ENCODE measurements around the genes RWDD1 and RSPH4A.

DNA sequence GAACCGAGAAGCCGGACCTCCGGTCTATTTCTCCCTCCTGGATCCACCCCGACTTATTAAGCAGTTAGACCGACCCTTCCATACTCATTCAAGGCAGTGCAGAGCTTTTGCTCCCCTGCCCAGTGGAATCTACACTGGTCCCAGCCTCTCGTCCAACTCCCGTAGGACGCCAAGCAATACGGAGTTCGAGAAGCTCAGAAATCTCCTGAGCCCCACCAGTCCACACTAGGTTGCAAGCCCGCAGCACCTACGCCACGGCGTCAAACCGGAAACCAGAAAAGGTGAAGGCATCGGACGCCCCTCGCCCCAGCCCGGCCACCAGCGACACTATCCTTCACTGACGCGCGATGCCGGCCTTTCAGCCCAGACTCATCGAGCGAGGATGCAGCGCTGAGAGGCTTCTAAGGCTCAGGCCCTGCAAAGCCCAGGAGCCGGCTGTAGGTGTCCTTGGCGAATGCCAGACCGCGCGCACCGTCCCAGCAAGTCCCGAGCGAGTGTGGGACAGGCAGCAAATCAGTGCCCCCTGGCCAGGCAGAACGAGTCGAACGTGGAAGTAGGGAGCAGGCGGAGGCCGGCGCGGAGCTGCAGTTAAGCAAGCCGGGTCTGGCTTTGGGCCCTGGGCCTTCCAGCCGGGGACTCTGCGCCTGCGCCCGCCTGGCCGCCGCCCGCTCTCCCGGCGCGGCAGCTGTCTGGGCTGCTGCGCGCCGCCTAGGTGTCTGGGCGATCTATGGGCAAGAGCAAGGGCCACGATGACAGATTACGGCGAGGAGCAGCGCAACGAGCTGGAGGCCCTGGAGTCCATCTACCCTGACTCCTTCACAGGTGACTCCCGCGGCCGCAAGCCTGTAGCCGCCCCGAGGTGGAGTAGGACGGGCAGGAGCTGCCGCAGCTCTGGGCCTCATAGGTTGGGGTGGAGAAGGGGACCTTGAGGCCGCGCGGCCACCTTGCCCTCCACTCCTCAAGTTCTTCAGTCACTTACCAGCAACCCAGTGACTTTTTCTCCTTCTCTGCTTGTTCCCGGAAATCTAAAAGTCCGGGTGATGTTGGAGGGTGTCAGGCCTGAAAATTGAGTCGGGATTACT is at the start of gene RWDD1:
Gene RWDD1 (plus strand): TSS at position 671 of the 1,082 bp plus-strand sequence.
- PRO-cap, 4 experiments, result peak in 4 of 4 experiments; most common plus-strand start position 655 of the sequence (in 2); most common minus-strand start position 371 of the sequence (in 2)
- RAMPAGE, long total RNA, 2 experiments, result start-site peak on the plus strand in 1 of 2 experiments, centred at position 654 of the sequence, 2,443 reads per replicate
- RRBS, result 2% methylated on average over 17 of the region's 75 CpGs

DNA sequence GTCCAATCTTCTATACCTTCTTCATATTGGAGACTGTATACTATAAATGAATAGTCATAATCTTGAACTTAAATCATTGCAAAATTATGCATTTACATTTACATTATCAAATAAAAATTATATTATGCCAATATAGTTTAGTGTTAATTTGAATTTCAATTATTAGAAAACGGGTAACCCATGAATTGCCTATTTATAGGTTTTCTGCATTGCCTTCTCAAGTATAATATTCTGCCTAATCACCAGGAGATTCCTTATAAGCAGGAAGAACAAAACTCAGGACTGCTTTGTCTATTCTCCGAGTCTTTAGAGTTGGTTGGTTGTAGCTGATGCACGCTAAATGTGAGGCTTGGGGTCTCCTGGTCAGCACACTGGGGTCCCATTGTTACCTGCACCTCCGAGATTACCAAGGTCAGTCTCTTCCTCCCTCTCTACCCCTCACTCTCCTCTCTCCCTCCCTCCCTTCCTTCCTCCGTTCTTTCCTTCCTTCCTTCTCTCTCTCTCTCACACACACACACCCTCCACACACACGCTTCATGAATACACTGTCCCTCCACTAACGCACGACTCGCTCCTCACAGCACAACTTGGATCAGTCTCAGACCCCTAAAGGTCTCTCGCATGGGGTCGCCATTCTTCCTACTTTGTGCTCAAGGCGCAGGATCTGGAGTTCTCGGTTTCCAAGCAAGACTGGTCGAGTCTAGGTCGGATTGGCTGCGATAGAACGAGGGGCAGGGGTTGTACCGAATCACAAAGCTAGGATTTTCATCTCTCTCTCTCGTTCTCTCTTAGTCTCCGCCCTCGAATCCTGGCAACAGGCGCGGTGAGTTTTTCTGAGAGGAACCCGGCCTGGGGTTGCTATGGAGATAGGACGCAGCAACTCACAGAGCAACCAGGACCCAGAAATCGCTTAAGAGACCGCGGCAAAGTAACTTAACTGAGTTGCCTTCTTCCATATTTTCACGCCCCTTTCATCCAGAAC is at the start of gene RSPH4A:
Gene RSPH4A (plus strand): TSS at position 861 of the 982 bp plus-strand sequence.
- PRO-cap, 4 experiments, result peak in 4 of 4 experiments; most common plus-strand start position 839 of the sequence (in 1); most common minus-strand start position 692 of the sequence (in 4)
- RAMPAGE, long total RNA, 2 experiments, result no peak in any of the 2 experiments
- RRBS, result no CpG with 5 or more reads among the region's 29 CpGs

DNA sequence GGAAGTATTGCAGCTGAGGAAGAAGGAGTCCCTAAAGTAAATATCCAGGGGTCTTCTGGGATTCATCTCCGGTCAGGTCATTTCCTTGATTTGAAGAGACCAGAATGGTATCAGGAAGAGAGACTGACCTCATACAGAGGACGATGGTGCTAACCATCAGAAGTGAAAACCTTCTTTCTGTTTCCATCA is 52.6 kb downstream of the DCBLD1 start:
- PRO-cap, 4 experiments, result peak in 2 of 4 experiments; most common plus-strand start position 132 of the sequence (in 2)
- RAMPAGE, long total RNA, 2 experiments, result no peak in any of the 2 experiments
- RRBS, result no CpG with 5 or more reads among the region's 2 CpGs

DNA sequence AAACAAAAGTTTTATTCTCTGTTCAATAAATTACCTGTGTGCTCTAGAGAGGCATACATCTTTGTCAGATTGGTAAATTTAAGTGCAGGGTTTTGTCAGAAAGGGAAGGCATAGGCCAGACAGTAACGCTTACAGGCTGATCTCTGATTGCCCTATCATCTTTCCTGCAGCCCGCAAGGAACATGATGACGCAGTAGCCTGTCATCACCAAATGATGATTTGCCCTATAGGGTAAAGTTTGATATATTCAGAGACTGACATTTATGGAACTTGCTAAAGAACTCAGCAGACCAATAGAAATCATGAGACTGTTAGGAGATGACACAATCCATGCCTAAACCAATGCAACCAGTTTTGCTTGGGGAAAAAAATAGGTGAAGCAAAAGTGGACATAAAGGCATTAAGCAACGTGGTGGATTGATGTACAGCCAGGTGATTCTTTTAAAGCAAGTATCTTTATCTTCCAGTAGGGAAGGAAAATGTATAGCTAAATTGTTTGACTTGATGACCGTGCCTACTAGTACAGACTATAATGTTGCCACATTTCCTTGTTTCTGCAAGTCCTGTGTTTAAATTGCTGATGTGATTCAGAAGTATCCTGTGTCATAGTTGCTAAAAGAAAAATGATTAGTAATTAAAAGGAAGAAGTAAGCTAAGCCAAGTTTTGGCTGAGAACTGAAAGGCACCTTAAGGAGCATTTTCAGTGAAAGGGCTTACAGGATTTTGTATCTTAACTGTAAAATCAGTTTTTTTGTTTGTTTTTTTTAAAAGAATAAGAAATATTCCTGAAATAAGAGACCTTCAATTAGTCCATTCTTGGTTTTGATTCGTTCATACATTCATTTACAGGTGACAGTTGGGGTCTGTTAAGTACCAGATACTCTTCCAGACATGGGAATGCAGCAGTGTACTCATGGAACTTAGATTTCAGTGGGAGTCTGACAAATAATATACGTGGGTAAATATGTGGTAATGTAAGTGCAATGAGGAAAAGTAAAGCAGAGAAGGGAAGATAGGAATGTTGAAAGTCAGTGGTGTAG is 2.5 kb downstream of the NUS1 start:
- PRO-cap, 4 experiments, result no peak in any of the 4 experiments
- RAMPAGE, long total RNA, 2 experiments, result no peak in any of the 2 experiments
- RRBS, result no CpG with 5 or more reads among the region's 7 CpGs

- PRO-cap, 4 experiments, result no peak in any of the 4 experiments
- RAMPAGE, long total RNA, 2 experiments, result no peak in any of the 2 experiments
- RRBS, result no CpG with 5 or more reads among the region's 1 CpG
These were observed 23.1 kb downstream of the NUS1 start for GRCh38 chr6:117698344-117698870.

- PRO-cap, 4 experiments, result peak in 2 of 4 experiments; most common minus-strand start chr6:118292783 (in 2)
- RAMPAGE, long total RNA, 2 experiments, result no peak in any of the 2 experiments
- RRBS, result no CpG with 5 or more reads among the region's 2 CpGs
These were observed 255.5 kb upstream of the PLN start for GRCh38 chr6:118292711-118292910.

GRCh38 chr6:118296138-118296914 is 251.8 kb upstream of the PLN start:
- PRO-cap, 4 experiments, result no peak in any of the 4 experiments
- RAMPAGE, long total RNA, 2 experiments, result no peak in any of the 2 experiments
- RRBS, result no CpG with 5 or more reads among the region's 5 CpGs

DNA sequence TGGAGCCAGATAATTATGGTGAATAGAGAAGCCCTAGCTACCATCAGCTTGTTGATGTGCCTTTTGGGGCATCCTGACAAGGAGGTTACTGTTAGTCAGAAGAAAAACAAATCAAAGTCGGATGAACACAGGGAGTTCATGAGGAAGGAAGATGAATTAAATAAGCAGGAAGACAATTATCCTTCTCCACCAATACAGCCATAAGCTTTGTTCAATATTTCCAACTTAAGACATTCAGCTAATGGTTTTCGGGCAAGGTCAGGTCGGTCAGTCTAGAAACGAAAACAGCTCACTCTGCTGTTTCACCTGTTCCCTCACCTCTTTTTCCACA is 163.7 kb upstream of the PLN start:
- PRO-cap, 4 experiments, result peak in 2 of 4 experiments; most common plus-strand start position 256 of the sequence (in 2)
- RAMPAGE, long total RNA, 2 experiments, result no peak in any of the 2 experiments
- RRBS, result no CpG with 5 or more reads among the region's 4 CpGs

- PRO-cap, 4 experiments, result no peak in any of the 4 experiments
- RAMPAGE, long total RNA, 2 experiments, result no peak in any of the 2 experiments
- RRBS, result no CpG with 5 or more reads among the region's 3 CpGs
These were observed 21.9 kb upstream of the PLN start for GRCh38 chr6:118526164-118526617.

GRCh38 chr6:118652294-118652717 is 915 bp upstream of the CEP85L start:
- PRO-cap, 4 experiments, result no peak in any of the 4 experiments
- RAMPAGE, long total RNA, 2 experiments, result no peak in any of the 2 experiments
- RRBS, result no CpG with 5 or more reads among the region's 12 CpGs

DNA sequence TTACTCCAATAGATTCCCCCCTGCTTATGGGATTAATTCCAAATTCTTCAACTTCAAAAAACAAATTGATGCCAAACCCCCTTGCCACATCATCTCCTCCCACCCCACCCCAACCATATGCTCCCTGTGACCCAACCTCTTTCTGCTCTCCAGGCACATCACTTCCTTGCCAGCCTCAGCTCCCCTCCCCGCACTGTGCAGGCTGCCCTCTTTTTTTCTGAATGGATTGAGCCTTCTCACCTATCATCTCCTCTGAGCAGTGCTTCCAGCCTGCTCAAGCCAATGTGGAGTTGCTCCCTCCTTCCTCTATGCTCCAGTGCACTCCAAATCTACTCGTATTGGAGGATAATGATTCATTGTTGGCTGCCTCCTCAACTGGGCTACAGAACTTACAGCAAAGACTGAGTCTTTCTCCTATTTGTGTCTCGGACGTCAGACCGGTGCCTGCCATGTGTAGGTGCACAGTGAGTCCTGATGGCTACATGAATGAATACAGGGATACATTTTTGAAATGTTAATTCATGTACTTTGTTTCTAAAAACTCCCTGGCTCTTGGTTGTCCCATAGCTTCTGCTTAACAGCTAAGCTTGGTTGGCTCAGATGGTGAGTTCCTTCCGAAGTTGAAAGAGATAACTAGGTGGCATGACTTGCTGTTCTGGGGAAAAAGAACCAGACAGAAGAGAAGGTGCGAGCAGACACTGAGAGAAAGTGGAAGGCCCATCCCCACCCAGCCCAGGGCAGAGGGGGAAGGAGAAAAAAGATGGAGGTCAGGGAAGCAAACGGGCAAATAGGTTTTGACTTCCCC is 93.3 kb upstream of the CEP85L start:
- PRO-cap, 4 experiments, result no peak in any of the 4 experiments
- RAMPAGE, long total RNA, 2 experiments, result no peak in any of the 2 experiments
- RRBS, result no CpG with 5 or more reads among the region's 8 CpGs

DNA sequence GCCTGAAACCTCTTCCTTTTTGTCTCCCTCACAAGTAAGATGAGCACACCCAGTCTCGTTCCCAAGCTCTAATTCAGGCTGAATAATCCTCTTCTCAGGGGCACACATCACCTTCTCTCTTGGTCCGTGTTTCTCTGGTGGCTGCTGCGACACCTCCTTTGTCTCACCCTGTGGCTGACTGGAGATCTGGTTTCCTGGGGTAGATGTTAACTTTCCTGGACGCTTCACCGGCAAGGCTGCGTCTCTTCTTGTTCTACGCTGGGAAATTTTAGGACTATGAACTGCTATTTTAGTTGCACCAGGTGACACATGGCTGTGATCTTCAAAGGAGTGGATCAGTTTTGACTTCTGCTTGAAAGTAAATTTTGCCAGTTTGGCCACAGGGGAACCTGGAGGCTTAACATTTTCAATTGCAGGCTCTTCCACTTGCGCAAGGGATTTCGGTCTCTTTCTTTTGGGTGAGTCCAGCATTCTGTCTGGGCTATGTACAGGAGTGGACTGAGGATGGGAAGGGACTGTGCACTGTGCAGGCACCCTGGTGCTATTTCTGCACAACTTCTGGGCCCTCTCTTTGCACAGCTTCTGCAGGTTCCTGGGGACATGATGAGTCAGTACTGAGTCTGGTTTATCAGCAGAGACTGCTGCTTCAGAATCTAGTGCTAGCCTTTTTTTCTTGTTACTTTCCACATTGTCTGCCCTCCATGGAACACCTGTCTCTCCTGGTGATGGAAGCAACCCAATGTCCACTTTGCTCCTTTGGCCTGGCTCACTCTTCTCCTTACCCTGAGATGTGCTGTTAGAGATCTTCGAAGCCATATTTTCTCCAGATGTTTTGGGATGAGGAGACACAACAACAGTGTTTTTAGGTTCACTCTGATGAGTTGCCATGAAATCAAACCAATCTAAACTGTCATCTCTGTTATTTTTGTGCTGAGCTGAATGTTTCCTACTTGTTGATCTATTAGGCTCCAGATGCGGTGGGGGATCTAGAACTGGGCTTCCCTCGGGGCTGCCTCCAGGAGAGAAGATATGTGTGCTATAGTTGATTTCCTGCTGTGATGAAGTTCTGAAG is 78.5 kb upstream of the ASF1A start:
- PRO-cap, 4 experiments, result no peak in any of the 4 experiments
- RAMPAGE, long total RNA, 2 experiments, result start-site peak on the minus strand in 1 of 2 experiments, centred at position 679 of the sequence, 16 reads per replicate
- RRBS, result no CpG with 5 or more reads among the region's 12 CpGs

GRCh38 chr6:118845301-118845769 is 48.6 kb upstream of the ASF1A start:
- PRO-cap, 4 experiments, result peak in 1 of 4 experiments; most common plus-strand start chr6:118845498 (in 1)
- RAMPAGE, long total RNA, 2 experiments, result no peak in any of the 2 experiments
- RRBS, result no CpG with 5 or more reads among the region's 3 CpGs

DNA sequence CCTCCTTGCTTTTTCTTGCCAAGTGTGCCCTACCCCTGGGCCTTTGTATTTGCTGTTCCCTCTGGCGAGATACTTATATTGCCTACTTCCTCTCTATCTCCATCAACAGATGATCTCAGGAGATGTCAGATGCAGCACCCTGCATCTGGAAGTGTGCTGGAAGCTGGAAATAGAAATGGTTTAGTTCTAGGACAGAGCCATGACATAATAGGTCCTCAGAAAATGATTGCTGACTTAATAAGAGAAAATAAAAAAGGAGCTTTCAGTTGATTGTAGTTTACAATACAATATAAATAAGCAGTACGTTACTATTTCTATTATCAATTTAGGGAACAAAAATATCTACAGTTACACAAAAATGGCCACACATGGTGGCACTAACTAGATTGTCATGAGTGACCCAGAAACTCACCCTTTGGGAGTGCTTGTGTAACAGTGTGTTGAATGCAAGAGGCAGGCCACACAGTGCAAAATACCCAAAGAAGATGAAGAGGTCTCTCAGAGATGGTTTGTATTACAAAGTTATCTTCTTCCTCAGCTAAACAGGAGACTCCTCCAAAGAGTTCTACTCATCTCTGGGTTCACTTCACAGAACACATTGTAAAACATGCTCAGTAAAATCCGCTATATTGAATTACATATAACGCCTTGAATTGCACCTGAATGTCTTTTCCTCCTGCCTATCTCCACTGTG is 5.6 kb downstream of the ASF1A start:
- PRO-cap, 4 experiments, result no peak in any of the 4 experiments
- RAMPAGE, long total RNA, 2 experiments, result no peak in any of the 2 experiments
- RRBS, result no CpG with 5 or more reads among the region's 4 CpGs

GRCh38 chr6:118916289-118916677 is 18.7 kb downstream of the MCM9 start:
- PRO-cap, 4 experiments, result no peak in any of the 4 experiments
- RAMPAGE, long total RNA, 2 experiments, result no peak in any of the 2 experiments
- RRBS, result no CpG with 5 or more reads among the region's 6 CpGs

GRCh38 chr6:119077696-119078372 is 630 bp downstream of the FAM184A start:
- PRO-cap, 4 experiments, result no peak in any of the 4 experiments
- RAMPAGE, long total RNA, 2 experiments, result no peak in any of the 2 experiments
- RRBS, result 2% methylated on average over 24 of the region's 43 CpGs

DNA sequence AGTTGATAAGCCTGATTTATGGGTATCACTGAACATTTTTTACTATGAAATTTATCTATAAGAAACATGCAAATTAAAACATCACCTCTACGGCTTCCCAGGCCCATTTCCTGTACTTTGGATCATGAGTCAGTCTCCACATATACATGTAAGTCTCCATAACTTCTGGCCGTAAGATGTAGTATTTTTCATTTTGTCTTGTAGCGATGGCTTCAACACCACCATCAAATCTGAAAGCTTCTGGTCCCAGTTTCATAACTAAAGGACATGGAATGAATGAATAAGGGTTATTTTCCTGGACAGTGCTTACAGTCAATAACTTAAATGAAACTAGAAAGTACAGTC is 109.8 kb upstream of the FAM184A start:
- PRO-cap, 4 experiments, result no peak in any of the 4 experiments
- RAMPAGE, long total RNA, 2 experiments, result start-site peak on the minus strand in 1 of 2 experiments, centred at position 190 of the sequence, 21 reads per replicate
- RRBS, result no CpG with 5 or more reads among the region's 3 CpGs

DNA sequence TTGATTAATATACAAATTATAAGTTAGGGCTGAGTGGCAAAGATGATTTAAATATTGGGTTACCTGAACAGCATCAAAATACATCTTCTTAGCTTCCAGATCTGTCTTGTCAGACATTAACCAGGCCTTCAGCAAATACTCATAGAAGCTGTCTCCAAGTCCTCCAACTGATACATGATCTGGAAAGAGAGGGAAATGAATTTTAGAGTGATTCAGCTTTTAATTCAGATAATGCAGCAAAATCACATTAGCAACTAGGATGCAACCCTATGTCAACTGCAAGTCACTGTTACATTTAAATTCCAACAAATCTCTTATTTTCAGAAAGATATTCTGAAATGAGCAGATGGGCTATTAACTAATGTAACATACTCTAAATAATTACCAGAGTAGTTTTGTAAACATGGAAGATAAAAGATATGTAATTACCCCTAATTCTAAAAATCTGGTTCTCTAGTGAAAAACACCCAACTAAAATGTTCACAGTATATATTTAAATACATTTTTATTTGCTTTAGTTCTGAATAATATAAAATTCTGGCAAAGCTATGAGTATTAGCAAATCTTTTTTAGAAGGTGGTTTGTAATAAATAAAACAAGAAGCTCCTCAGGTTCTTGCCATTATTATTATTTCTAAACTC is 115.4 kb upstream of the FAM184A start:
- PRO-cap, 4 experiments, result no peak in any of the 4 experiments
- RAMPAGE, long total RNA, 2 experiments, result start-site peak on the minus strand in 1 of 2 experiments, centred at position 121 of the sequence, 20 reads per replicate

DNA sequence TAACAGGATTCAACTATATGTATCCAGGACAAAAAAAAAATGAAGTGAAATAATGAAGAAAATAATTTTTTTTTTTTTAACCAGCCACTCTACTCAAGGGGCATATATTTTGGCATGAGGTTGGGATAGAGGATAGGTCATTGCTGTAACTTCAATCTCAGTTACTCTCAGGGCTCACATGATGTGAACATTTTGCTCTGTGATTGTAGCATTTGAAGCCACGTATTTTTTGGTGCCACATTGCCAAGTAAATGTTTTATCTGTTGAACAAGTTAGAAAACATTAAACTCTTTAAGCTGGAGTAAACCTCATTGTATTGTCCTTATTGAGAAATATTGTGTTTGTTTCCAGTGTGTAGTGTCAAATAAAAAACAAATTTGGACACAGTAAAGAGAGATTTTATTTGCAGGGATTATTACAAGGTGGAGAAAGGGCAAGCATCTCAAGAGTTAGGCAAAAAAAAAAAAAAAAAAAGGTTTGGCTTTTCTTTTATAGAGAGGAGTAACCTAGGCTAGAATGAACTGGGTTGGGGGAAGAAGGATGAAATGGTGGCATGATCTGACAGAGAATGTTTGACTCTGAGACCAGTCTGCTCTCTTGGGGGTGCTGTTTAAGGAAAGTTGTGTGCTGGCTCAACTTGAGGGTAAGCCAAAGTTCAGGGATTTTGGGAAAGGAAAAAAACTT is 23.4 kb upstream of the MAN1A1 start:
- PRO-cap, 4 experiments, result no peak in any of the 4 experiments
- RAMPAGE, long total RNA, 2 experiments, result no peak in any of the 2 experiments
- RRBS, result no CpG with 5 or more reads among the region's 1 CpG

GRCh38 chr6:120226720-120227189 is 877.2 kb upstream of the MAN1A1 start:
- PRO-cap, 4 experiments, result no peak in any of the 4 experiments
- RAMPAGE, long total RNA, 2 experiments, result no peak in any of the 2 experiments
- RRBS, result no CpG with 5 or more reads among the region's 3 CpGs

Measured in uterus (tissue), 7 donors.